Duodenum (tissue), 1 donor: ENCODE measurements around a stretch of chr18.

DNA sequence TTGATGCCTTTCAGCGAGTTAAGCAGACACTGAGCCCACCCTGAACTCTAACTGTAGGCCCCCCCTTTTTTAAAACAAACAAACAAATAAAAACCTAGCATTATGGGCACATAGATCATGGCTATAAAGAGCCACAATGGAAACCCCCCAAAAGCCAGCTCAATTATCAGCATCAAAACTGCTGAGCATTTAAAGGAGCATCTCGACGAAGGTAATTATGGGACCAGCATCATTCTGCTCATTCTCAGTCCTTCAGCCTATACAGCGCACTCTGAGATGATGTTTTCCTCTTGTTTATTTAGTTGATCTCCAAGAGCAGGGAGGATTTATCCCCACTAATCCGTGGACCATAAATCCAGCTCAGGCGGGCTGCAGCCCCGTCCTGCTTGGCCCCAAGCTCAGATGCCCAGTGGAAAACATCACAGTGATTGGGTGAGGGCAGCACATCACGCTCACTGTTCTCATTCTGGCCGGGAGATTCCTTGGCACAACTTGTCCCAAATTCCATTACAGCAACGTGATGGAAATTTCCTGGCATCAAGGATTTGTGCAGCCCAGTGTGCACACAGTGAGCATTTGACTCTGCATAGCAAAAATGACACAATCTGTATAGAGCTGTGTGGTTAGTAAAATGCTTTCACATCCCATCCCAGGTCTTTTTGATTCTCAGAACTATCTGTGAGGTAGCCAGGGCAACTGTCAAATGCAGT is 96.7 kb downstream of the VAPA start:
- PRO-cap: no peak

DNA sequence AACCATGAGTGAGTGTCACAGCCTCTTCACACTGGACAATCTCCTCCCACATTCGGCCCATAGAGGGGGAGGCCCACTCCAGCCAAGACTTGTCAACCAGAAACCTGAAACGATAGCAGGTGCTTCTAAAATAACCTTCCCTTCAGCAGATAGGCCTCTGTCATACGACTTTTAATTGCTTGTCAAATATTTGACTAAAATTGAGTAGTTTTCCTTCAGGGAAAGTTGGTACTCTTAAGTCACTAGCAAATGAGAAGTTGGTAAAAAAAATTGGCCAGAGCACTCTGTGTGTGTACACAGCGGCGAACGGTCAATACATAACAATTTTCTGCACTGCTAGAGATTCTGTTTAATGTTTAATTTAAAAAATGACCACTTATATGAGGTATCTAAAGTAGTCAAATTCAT is 110.2 kb downstream of the VAPA start:
- PRO-cap: no peak

DNA sequence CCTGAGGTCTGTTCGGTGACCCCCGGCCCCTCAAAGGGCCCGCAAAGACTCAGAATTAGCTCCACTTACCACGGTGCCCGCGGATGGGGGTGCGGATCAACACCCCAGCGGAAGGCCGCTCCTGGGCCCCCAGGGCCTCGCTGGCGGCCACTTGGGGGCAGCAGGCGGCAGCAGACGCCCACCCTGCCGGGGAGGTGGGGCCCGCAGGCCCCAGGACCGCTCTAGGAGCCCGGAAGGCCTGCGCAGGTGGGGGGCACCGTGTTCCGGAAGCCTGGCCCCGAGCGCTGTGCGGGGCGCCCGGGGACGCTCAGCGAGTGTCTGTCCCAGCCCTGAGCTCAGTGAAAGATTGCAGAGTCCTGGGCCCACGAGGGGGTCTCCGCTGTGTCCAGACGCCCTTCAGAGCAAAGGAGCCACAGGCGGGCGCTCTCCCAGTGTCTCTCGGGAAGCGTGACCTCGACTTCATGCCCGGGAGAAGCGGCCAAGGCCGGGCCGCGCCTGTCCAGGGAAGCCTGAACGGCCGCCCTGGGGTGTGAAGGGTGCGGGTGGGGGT is 118.7 kb downstream of the VAPA start:
- PRO-cap: no peak

DNA sequence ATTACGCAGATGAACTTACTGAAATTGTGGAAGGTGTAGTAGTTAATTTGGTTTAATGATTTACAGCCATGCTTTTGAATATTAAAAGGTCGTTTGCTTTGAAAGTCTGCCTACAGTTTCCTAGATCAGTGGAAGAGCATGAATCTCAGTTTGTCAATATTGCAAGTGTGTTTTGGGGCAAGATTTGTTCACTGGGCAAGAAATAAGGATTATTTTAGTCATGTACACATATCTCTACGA is 164.4 kb downstream of the VAPA start:
- PRO-cap: no peak

DNA sequence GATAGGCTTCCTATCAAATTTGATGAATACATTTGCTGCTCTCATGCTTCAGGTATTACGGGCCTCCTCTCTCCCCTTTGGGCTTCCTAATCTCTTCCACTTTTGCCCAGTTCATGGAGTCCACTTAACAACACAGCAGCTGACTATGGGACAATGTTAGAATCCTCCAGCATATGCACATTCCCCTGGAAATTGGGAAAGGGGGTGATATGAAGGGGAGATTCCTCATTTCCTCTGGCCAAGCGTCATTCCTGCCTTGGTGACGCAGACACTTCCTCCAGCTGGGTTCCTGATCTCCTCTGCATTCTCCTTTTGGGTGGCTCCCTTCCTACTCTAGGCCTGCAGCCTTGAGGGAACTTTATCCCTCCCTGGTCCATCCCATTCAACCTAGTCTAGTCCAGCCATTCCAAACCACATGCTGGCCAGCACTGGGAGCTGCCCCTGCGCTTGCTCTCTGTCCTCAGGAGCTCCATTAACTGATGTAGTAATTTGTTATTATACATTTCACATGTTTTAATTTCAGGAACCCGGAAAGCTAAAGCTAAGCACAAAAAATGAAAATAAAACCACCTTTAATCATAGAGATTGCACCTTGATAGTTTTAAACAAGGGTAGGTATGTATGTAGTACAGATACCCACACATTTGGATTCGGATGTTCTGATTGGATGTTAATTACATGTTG is 216.8 kb downstream of the VAPA start:
- PRO-cap: no peak

GRCh38 chr18:10482631-10483858 is 28.6 kb downstream of the APCDD1 start:
- PRO-cap: no peak

GRCh38 chr18:10528442-10529045 is 2.7 kb downstream of the NAPG start:
- PRO-cap: no peak

DNA sequence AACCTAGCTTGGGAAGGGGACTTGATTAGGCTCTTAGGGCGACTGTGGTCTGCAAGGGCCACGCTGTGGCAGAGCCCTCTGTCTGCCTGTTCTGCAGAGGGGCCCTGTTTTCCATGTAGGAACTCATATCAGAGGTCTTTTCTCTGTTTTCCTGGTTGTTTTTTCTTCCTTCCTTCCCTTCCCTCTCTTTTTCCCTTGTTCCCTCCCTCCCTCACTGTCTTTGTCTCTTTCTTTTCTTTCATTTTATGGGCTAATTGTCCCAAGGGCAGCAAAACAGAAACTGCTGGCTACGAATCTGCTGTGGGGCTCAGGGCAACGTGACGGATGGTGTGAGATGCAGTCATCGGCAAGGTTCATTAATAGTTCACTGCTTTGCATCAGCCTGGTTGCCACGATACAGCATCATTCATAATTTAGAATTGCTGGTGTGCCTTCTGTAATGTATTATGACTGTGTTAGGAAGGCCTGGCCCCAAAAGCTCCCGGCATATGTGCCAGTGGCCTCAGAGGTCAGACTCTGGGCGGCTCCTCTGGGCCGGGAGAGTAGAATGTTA is 134.6 kb downstream of the NAPG start:
- PRO-cap: no peak

- PRO-cap: no peak
Observed at GRCh38 chr18:11147244-11147931, 2.0 kb downstream of the PIEZO2 start.

- PRO-cap: no peak
Observed at GRCh38 chr18:11148138-11148532, 1.2 kb downstream of the PIEZO2 start.

DNA sequence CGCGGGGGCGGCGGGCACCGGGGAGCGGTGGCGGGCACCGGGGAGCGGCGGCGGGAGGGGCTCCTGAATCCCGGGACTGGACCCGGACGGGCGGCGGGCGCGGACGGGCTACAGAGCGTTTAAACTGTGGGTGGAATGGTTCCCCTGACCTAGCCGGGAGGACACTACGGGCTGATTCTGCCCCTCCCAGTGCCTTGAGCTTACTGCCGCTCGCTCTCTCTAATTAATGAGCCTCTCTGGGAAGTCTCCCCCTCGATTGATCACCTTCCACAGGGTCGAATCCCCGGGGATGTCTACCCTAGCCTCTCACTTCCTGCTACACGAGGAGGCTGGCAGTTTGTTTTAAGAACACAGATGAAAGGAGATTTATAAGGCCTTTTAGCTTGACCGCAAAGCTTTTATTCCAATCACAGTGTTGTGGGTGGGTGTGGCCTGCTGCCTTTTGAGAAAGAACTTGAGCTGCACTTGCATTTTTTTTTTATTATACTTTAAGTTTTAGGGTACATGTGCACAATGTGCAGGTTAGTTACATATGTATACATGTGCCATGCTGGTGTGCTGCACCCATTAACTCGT is 1.0 kb downstream of the GNAL start:
- PRO-cap: no peak

DNA sequence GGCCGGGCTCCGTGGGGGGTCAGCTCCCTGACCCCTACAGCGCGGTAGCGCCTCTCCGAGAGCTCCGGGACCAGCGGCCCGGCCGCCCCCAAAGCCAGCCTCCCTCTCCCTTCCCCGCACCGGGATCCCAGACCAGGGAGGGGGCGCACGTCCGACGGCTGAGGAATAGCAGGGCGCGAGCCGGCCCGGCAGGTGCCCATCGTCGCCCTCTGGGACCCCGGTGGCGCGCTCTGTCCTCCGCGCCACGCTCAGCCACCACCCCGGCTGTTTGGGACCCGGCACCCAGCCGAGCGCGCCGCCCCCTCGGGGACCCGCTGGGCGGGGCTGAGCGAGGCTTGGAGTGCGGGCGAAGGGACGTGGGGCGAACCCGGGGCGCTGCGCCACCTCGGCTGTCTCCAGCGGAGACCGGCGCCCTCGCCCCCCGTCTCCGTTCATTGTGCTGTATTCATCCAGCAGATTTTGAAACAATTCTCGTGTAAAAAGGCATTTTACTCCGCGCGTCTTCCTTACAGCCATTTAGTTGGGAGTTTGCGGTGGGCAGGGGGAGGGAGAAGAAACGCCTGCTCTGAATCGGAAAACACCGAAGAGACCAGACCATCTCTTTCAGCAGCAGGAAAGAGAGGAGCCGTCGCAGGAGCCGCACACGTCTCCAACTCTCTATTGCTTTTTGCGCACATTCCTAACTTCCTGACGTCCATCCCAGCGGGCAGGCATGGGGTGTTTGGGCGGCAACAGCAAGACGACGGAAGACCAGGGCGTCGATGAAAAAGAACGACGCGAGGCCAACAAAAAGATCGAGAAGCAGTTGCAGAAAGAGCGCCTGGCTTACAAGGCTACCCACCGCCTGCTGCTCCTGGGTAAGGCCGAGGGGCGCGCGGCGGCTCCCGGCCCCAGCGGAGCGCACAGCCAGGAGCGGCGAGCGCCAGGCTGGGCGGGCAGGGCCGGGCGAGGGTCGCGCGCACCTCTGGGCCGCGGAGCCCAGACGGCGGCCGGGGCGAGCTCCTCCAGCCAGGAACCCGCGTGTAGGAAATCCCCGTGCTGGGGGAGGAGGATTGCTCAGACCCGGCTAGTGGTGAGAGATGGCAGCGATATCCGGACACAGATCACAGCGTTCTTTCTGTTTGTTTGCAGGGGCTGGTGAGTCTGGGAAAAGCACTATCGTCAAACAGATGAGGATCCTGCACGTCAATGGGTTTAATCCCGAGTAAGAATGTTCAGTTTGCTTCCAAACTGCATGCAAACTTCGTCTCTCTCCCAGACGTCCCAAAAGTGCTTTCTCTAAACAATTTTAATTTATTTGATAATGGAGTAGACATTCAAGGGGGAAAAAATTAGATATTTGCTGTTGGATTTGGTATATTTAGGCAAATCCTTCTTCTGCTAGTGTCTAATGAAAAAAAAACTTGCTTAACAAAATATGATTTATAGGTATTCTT is 63.2 kb downstream of the GNAL start:
- PRO-cap: no peak

- PRO-cap: unidirectional peak, plus-strand start at chr18:11885815
Observed at GRCh38 chr18:11885370-11886020, 22.6 kb downstream of the MPPE1 start.

DNA sequence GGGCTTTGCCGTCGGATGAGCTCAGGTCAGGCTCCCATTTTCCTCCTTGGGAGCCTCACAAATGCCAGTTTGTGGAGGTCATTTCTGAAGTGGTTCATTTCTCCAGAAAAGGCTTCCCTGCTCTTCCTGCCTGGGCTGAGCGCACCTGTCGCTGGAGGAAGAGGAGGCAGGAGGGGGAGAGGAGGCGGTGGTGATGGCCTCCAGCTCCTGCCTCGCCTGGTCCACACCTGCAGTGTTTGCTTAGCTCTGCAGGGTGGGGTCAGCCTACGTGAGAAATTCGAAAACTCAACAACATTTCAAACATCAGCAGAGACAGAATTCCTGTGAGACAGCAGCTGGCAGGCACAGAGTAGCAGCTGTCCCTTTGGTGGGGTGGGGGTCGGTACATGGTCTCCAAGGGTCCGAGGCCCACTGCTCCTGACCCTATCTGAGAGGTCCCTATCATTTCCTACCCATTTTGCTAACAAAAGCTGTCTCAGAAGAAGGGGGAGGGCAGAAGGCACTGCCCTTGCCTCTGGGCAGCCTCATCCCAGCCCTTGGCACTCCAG is 7.9 kb downstream of the IMPA2 start:
- PRO-cap: unidirectional peak, plus-strand start at position 315 of the sequence

GRCh38 chr18:11998902-11999549 is 17.7 kb downstream of the IMPA2 start:
- PRO-cap: no peak

DNA sequence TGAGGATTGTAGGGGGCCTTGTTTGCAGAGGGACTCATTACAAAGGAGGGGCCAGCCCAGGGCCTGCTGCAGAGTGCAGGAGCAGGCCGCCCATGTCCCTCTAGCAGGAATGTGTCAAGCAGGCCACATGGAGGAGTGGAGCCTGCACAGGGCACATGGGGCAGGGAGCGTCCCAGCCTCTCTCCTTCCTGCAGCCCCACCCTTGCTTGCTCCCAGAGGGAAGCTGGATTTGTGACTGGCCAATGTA is 27.5 kb downstream of the IMPA2 start:
- PRO-cap: no peak

- PRO-cap: no peak
Observed at GRCh38 chr18:12335509-12336271, 27.6 kb downstream of the TUBB6 start.

DNA sequence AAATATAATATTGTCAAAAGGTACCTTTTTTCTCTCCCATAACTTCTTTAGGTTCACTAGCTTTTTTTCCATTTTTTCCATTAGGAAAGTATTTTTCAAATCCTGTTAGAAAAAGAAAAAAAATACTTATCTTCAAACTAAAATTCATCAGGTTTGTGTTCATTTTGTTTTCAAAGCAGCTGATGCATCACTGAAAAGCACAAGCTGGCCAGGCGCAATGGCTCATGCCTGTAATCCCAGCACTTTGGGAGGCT is 6.3 kb downstream of the AFG3L2 start:
- PRO-cap: no peak

GRCh38 chr18:12393932-12394412 is 13.8 kb upstream of the PRELID3A start:
- PRO-cap: no peak

DNA sequence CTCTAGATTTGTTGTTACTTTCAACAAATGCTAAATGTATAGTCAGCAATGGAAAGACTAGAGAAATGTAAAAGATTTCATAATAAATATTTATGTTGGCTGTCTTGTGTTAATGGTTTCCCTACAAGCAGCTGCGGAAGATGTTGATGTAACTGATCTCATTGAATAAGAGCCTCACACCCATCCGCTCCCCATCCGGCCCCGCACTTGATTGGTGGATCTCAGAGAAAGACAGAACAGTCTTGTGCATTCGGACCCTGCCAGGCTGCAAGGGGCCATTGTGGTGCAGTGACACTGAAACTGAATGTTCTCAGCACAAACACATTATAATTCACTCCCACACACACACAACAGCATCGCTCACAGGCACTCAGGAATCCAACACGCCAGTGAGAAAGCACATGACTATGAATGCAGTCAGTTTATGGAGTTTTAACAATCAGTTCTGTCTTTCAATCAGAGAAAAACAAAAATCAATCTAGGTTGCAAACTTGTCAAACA is 47.8 kb downstream of the PRELID3A start:
- PRO-cap: no peak